ENCODE measurements around the genes FKBP6 and CLDN3.

DNA sequence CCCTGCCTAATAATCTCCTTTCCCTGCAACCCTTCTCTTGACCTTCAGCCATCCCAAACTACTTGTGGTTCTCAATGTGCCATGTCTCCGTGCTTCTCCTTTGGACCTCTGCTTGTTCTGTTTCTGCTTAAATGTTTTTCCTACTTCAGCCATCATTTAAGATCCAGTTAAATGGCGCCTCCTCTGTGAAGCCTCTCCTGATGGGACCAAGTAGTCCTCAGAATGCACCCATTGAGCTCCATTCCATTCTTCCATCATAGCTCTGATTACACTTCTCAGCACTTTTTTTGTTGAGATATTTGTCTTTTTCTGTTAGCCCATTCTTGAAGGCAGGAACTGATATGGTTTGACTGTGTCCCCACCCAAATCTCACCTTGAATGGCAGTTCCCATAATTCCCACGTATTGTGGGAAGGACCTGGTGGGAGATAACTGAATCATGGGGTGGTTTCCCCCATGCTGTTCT lies 198.9 kb upstream of the CALN1 start:
- PRO-cap, 2 experiments = no peak in any of the 2 experiments

DNA sequence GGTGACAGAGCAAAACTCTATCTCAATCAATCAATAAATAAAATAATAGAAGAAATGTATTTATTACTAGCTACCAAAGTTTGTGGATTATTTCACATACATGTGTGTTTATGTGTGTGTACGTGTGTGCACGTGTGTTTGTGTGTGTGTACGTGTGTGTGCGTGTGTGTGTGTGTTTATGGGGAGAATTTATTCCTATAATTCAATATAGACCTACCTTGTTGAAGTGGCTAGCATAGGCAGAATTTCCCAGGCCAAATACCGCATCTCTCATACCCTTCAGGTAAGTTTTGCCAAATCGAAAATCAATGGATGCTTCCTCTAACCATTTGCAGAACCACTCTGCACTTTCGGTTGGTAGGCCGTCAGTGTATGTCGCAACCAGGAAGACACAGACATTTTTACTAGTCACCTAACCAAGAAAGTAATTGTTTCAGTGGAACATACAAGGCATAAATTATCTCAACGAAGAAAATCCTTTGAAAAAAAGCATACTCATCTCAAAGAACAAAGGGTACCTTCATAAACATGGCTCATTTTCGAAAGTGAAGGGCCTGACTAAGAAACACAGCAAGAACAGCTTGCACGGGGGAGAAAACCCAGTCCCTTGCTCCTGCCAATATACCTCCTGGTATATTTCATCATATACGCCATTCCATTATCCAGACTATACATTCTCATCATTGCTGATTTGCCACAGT lies 17.6 kb downstream of the TYW1B start:
- PRO-cap, 2 experiments = no peak in any of the 2 experiments

DNA sequence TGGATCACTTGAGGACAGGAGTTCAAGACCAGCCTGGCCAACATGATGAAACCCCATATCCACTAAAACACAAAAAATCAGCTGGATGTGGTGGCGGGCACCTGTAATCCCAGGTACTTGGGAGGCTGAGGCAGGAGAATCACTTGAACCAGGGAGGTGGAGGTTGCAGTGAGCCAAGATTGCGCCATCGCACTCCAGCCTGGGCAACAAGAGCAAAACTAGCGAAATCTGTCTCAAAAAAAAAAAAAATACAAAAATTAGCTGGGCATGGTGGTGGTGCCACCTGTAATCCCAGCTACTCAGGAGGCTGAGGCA lies 12.3 kb upstream of the TYW1B start:
- PRO-cap, 2 experiments = no peak in any of the 2 experiments

- PRO-cap, 2 experiments = peak in 1 of 2 experiments; most common plus-strand start chr7:73006156 (in 1); most common minus-strand start chr7:73005896 (in 1)
These were observed 23.8 kb downstream of the SPDYE8 start for GRCh38 chr7:73005346-73006494.

DNA sequence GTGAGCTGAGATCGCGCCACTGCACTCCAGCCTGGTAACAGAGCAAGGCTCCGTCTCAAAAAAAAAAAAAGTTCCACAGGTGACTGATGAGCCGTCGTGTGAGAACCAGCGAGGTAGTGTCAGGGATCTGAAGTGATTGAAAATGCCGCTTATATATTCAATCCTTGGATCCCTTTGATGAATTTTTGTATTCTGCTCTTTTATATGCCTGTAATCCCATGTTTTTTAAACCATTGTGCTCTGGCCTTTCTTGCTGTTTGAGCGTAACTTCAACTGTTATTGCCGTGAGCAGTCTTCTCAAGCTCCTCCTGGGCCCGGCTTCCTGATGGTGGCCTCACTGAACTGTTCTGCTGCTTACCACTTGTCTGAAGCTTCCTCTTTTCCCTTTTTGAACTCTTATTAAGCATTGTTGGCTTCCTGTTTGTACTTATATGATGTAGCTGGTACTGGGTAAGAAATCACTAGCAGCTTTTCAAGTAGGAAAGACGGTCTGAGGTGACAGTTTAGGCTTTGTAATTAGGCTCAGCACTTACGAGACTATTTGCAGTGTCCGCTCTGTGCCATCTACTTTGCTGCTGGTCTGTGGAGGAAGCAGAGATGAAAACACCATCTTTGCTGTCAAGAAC lies 16.7 kb downstream of the NSUN5 start:
- PRO-cap, 2 experiments = no peak in any of the 2 experiments

- PRO-cap, 2 experiments = no peak in any of the 2 experiments
These were observed at the start of gene FKBP6 for GRCh38 chr7:73327963-73328447. FKBP6 (plus strand) TSS chr7:73328161.

DNA sequence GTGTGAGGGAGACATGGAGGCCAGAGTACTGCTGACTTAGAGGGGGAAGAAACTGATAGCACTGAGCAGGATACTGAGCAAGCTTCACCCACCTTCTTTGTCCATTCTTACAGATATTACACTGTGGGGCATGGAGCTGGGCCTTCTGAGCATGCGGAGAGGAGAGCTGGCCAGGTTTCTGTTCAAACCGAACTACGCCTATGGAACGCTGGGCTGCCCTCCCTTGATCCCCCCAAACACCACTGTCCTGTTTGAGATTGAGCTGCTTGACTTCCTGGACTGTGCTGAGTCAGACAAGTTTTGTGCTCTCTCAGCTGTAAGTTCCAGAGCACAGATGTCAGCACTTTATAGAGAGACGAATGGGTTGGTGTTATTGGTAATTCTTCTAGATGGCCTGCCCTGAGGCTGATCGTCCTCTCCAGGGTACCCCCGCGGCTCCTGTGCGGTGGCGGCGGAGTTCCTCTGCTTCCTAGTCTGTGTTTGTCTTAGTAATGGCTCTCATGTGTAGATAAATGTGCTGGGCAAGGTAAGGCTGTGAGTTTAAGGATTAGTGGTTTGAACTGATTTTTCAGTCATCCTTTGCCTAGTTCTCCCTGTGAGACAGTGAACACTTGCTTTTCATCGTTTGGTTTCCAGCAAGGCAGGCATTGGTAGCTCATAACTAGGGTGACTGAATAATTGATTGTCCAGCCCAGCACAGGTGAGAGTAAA lies 2.2 kb downstream of the FKBP6 start:
- PRO-cap, 2 experiments = no peak in any of the 2 experiments

DNA sequence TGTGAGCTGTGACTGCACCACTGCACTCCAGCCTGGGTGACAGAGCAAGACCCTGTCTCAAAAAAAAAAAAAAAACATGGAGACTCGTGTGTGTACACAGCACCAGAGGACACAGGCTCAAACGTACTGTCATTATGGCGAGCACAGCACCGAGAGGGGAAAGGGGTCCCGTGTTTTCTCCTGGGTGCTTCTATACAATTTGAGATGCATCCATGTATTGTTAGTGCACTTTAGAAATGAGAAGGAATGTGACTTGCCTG lies 35.0 kb downstream of the FKBP6 start:
- PRO-cap, 2 experiments = no peak in any of the 2 experiments

DNA sequence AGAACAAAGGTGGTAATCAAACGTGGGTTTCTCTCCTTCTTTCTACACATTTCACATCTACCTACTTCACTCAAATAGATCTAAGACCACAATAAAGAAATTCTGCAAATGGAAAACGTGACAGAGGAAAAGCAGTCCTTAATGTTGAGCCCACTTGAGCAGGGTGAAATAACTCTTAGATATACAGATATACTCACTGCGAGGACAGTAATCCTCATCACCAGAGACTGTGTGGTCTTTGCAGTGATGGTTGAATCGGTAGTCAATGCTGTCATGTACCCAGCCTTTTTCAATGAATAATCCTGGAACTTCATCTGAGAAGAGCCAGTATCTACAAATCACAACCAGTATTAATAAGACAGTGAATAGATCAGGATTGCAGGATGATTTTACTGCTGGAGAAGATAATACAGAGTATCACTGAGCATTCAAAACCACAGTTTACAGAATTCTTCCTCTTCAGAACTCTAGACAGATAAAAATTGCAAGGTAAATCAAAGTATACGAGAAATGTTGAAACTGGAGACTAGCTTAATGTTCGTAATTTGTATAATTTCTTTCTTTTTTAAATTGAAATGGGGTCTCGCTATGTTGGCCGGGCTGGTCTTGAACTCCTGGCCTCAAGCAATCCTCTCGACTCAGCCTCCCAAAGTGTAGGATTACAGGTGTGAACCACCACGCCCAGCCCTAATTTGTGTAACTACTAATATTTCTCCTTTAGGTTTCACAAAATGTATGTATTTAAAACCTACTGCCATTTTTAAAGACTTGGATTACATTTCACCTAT lies 35.9 kb downstream of the FZD9 start:
- PRO-cap, 2 experiments = no peak in any of the 2 experiments

- PRO-cap, 2 experiments = no peak in any of the 2 experiments
These were observed 7.6 kb downstream of the VPS37D start for GRCh38 chr7:73675035-73675899.

DNA sequence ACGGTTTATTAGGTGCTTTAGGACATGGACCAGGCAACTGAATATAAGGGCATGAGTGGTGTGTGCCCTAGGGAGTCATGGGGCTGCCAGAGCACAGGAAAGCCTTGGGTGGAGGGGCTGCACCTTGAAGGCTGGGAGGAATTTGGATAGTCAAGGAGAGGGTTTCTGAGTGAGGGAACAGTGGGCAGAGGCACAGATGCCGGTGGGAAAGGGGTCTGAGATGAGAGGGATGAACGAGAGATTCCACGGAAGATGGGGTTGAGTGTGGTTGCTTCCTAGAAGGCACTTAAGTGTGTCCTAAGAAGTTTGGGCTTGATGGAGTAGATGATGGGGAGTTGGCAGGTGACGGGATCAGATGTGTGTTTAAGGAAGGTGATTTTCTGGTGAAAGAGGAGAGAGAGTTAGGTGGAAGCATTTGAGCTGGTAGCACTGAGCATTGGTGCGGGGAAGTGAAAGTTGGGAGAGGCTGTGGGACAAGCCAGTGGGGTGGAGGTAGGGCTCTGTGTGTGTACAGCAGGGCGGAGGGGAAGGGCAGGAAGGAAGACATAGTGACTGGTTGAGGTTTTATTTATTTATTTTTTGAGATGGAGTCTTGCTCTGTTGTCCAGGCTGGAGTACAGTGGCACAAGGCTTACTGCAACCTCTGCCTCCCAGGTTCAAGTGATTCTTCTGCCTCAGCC lies 6.2 kb downstream of the BUD23 start:
- PRO-cap, 2 experiments = no peak in any of the 2 experiments

DNA sequence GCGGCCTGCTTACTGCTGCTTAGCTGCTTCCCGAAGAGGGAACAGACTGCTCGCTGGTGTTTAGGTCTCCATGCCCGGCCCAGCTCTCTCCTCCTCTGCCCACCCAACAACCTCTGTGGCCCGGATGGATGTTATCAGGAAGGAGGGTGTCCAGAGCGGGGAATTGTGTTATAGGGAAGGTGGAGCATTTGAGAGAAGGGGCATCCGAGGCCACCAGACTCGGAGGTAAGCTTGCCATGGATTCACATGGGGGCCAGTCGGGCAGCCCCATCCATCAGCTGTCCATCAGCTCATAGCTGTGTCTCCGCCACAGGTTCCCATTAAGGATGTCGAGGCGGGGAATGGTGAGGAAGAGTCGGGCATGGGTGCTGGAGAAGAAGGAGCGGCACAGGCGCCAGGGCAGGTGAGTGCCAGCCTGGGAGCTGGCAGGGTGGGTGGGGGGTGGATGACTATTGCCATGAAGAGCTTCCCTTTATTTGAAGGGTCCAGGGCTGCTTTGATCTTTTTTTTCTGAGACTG lies 14.0 kb downstream of the BUD23 start:
- PRO-cap, 2 experiments = no peak in any of the 2 experiments

DNA sequence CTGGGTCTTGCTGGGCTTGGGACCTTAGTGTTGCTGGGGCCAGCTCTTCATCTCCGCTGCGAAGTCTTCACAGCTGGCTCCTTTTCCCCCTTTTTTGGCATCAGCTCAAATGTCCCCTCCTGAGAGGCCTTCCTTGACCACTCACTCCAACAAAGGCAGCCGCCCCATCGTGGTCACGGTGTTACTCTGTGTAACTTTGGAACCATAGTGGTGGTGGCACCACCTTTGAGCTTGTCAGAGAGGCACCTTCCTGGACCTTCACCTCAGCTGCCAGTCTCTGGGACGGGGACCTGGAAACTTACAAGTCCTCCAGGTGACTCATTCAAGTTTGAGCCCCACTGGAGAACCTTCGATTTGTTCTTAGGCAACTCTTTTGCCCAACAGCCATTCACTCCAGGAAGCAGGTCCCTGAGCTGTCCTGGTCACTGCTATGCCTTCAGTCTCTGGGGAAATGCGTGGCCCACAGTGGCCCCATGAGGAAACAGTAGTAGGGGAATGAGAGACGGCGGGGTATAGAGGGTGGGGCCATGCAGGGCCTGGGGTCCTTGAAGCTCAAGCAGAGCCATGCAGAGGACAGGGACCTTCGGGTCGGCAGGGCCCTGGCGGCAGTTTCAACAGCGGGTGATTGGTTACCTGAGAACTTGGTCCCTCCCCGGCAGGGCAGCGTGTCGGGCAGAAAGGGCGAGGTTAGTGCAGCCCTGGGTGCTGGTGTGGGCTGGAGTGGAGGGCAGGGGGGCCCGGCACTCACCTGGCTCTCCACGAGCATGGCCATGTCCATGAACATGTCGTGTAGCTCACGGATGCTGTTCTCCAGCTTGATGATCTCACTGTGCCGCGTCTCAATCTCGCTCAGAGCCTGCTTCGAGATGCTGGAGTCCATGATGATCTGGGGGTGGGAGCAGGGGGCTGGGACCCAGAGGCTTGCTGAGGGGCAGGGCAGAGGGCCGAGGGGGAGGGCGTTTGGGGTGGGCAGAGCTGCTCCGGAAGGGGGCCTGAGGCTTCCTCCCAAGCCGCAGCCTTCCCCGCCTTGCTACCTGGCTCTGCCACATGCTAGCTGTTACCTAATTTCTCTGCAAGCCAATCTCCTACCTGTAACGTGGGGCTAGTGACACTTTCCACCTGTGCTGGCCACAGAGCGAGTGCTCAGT lies 17.0 kb downstream of the STX1A start:
- PRO-cap, 2 experiments = no peak in any of the 2 experiments

DNA sequence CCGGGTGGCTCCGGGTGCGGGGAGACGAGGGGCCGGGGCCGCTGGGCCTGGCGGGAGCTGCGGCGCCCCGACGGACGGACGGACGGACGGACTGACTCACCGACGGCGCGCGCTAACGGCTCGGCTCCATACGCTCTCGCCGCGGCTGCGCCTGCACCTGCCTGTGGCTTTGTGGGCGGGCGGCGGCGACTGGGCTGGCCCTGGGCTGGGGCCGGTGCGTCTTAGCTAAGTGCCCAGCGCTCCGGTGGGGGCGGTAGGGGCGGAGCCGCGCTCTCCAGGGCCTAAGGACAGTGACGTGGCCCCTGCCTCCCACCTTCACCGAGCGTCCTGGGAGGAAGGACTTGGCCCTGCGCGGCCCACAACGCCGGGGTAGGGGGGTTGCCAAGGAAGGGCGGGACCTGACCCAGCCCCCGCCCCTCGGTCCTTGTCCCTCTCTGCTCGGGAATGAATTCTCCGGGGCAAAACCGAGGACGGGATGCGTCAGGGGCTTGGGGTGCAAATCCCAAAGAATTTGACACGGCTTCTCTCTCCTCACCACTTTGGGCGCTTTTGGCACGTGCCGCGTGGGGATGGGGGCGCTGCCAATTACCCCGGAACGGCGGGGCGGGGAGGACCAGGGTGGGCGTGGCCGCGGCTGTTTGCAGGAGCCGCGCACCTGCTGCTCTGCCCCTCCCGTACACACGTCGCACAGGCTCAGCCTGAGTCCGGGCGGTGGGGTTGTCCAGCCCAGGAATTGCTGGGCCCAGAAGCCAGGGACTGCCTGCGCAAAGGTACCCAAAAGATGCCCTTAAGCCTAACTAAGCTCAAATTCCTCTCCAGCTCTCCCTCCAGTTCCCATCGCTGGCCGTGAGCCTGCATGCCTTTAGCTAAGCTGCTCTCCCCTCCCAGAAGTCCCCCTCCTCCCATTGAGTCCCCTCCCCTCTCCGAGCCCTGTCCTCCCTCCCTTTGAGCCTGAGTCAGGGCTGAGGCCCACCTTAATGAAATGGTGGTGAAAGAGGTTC lies at the start of gene CLDN3:
CLDN3 (minus strand) TSS at position 196 of the 1,001 bp plus-strand sequence.
- PRO-cap, 2 experiments = no peak in any of the 2 experiments

GRCh38 chr7:73774230-73774814 lies 4.3 kb upstream of the CLDN3 start:
- PRO-cap, 2 experiments = no peak in any of the 2 experiments

DNA sequence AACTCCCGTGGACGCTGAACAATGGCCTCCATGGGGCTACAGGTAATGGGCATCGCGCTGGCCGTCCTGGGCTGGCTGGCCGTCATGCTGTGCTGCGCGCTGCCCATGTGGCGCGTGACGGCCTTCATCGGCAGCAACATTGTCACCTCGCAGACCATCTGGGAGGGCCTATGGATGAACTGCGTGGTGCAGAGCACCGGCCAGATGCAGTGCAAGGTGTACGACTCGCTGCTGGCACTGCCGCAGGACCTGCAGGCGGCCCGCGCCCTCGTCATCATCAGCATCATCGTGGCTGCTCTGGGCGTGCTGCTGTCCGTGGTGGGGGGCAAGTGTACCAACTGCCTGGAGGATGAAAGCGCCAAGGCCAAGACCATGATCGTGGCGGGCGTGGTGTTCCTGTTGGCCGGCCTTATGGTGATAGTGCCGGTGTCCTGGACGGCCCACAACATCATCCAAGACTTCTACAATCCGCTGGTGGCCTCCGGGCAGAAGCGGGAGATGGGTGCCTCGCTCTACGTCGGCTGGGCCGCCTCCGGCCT lies 454 bp downstream of the CLDN4 start:
- PRO-cap, 2 experiments = no peak in any of the 2 experiments

DNA sequence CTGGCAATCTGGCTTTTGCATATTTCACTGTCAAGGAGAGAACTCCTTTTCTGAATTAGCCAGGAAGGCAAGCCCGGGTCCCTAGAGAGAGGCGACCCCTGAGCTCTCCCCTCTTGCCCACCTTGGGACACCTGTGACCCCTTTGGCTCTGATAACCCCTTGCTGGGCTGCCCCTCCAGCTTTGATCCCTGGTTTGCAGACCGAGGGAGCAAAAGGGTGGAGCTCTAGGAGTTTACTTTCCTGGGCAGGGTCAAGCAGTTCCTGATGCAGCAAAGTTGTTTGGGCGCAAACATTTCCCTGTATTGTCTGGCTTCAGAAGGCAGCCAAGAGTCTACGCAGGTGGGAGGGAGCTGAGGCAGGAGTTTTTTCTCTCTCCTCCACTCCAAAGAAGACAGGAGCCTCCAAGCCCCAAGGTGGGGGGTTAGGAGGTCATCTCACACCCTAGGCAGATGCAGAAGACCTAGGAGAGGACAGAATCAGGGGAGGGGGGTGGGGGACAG lies 20.4 kb downstream of the TMEM270 start:
- PRO-cap, 2 experiments = no peak in any of the 2 experiments

DNA sequence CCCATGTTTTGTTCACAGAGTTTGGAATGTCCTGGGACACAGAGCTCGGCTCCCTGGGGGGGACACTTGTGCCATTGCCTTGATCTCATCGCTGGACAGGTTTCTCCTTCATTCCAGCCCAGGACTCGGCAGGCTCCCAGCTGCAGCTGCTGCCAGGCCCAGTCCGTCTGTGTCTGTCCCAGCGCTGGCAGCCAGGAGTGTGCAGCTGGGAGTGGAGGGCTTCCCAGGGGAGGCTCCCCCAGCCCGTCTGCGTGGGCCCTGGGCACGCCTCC lies 32.6 kb downstream of the TMEM270 start:
- PRO-cap, 2 experiments = no peak in any of the 2 experiments

DNA sequence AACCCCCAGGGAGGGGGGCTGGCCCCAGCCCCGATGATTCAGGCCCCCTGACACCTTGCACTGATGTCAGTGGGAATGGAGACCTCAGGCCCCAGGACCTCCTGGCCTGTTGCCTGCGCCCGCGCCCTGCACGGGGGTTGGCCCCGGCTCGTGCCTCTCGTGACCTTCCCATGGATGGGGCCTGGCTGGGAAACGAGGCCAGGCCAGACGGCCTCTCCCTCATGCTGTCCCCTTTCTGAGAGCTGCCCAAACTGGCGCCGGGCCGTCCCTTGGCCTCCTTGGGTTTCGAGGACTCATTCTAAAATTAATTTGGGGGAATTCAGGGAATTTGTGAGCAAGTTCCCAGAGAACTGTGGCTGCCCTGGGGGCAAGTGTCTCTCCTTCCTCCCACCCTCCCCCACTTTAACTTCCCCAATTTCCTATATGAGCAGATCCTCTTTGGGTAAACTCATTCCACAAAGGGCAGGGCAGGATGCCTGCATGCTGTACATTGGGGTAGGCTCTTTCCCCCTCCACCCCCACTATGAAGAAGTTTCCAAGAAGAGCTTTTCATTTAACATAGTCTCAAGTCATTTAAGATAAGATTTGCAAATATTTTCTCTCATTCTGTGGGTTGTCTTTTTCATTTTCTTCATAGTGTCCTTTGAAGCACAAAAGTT lies 34.3 kb downstream of the TMEM270 start:
- PRO-cap, 2 experiments = no peak in any of the 2 experiments

DNA sequence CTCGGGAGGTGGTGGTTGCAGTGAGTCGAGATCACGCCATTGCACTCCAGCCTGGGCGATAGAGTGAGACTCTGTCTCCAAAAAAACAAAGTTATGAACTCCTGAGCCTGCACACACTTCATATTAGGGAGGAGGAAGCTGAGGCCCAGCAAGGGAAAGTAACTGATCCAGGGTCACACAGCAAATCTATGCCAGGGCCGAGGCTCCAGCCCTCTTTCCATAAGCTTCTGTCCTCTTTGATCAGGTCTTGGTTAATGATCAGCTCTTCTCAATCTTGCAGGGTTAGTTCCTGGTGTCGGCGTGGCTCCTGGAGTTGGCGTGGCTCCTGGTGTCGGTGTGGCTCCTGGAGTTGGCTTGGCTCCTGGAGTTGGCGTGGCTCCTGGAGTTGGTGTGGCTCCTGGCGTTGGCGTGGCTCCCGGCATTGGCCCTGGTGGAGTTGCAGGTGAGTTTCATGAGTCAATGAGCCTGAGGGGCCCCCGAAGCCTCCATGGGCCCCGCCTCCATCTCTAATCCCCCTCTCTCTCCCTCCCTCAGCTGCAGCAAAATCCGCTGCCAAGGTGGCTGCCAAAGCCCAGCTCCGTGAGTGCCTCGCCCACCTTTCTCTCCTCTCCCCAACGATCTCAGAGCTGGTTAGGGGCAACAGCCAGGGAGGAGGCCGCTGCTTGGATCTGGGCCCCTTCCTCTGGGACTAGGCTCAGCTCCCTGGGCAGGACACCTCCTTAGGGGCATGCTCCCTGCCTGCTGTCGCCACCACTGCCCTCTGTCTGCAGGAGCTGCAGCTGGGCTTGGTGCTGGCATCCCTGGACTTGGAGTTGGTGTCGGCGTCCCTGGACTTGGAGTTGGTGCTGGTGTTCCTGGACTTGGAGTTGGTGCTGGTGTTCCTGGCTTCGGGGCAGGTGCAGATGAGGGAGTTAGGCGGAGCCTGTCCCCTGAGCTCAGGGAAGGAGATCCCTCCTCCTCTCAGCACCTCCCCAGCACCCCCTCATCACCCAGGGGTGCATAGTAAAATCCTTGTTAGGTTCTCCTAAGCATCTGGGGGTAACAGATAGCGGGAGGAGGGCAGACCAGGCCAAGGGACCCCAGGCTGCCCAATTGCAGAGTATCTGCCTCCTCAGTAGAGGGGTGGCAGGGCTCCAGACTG lies 23.6 kb upstream of the LIMK1 start:
- PRO-cap, 2 experiments = no peak in any of the 2 experiments

Measured in psoas muscle (tissue), 2 donors.